ENCODE measurements around the genes LCE3C, LCE1F and S100A3.

GRCh38 chr1:151898487-151899194 lies 10.7 kb downstream of the THEM4 start:
- RRBS: no CpG with 5 or more reads among the region's 3 CpGs

DNA sequence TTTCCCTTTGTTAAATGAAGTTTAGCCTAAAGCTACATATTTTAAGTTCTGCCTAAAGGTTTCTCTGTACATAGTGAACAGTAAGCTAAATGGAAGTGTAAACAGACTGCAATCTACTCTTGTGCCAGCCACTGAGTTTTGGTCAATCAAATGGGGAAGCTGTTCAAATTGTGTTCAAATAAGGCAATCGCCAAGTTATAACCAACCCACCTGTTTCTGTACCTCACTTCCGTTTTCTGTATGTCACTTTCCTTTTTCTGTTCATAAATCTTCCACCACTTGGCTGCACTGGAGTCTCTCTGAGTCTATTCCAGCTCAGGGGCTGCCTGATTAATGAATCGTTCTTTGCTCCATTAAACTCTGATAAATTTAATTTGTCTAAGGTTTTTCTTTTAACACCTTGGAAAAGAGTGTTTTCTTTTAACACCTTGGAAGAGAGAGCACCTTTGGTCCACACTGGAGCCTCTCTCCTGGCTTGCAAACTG lies 10.9 kb upstream of the THEM4 start:
- RRBS: no CpG with 5 or more reads among the region's 3 CpGs

DNA sequence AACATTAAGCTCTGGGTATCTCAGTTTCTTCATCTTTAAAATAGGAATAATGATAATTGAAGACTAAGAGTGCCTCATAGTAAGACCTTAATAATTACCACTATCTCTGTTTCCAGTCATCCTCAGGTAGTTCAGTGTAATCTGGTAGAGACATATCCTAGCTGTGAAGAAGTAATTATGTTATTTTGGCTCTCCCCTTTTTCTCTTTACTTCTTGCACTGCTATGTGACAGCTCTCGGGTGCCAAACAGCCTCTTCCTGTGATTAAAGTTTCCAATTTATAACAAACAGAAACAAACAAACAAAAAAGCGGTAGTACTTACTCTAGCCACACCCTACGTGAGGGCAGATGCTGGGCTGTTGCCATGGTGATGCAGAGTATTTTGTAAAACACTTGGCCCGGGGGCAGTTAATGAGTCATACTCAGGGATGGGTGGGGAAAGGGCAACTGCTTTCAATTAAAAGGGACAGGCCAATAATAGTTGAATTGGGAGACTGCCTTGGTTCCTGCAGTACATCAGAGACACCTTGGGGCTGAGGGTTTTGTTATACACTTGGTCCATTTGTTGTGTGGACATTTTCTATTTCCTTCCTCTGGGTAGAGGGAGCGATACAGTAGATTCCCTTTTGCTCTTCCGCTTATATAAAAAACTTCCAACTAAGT lies 36.4 kb upstream of the THEM4 start:
- RRBS: no CpG with 5 or more reads among the region's 6 CpGs

DNA sequence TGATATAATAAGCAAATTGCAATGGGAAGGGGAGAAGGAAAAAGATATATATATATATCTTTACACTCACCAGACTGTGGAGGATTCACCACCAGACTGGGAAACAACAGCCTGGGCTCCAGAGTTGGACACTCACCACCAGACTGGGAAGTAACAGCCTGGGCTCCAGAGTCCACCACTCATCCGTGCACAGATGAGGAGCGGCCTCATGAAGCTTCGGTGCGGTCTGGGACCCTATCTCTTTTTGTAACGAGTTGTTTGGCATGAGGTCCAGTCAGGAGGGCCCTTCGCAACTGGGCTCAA lies 40.3 kb downstream of the S100A10 start:
- RRBS: no CpG with 5 or more reads among the region's 6 CpGs

- RRBS: no CpG with 5 or more reads among the region's 7 CpGs
Observed at GRCh38 chr1:151980066-151981070, 13.3 kb downstream of the S100A10 start.

- RRBS: no CpG with 5 or more reads among the region's 6 CpGs
Observed at GRCh38 chr1:151990830-151991423, 2.7 kb downstream of the S100A10 start.

DNA sequence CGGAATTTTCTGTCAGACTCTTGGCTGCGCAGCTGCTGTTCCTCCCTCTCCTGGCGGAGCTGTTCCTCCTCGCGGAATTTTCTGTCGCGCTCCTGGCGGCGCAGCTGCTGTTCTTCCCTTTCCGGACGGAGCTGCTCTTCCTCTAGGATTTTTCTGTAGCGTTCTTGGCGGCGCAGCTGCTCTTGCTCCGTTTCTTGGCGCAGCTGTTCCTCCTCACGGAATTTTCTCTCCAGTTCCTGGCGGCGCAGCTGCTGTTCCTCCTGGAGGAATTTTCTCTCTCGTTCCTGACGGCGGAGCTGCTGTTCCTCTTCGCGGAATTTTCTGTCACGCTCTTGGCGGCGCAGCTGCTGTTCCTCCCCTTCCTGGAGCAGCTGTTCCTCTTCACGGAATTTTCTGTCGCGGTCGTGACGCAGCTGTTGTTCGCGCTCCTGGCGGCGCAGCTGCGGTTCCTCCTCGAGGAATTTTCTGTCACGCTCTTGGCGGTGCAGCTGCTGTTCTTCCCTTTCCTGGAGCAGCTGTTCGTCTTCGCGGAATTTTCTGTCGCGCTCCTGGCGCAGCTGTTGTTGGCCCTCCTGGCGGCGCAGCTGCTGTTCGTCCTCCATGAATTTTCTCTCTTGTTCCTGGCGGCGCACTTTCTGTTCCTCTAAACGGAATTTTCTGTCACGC lies 7.3 kb downstream of the TCHH start:
- RRBS: no CpG with 5 or more reads among the region's 53 CpGs

DNA sequence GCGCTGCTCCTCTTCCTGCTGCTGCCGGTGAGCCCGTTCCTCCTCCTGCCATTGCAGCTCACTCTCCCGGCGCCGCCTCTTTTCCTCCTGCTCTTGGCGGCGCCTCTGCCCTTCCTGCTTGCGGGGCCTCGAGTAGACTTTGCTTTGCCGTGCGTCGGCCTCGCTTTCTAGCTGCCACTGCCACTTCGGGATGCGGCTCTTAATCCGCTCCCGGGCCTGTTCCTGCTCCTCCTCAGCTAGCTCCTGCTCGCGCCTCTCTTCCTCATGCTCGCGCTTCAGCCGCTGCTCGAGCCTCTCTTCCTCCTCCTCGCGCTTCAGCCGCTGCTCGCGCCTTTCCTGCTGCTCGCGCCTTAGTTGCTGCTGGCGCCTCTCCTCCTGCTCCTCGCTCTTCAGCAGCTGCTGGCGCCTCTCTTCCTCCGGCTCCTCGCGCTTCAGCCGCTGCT lies 4.3 kb downstream of the TCHH start:
- RRBS: 5% methylated on average over 2 of the region's 38 CpGs

DNA sequence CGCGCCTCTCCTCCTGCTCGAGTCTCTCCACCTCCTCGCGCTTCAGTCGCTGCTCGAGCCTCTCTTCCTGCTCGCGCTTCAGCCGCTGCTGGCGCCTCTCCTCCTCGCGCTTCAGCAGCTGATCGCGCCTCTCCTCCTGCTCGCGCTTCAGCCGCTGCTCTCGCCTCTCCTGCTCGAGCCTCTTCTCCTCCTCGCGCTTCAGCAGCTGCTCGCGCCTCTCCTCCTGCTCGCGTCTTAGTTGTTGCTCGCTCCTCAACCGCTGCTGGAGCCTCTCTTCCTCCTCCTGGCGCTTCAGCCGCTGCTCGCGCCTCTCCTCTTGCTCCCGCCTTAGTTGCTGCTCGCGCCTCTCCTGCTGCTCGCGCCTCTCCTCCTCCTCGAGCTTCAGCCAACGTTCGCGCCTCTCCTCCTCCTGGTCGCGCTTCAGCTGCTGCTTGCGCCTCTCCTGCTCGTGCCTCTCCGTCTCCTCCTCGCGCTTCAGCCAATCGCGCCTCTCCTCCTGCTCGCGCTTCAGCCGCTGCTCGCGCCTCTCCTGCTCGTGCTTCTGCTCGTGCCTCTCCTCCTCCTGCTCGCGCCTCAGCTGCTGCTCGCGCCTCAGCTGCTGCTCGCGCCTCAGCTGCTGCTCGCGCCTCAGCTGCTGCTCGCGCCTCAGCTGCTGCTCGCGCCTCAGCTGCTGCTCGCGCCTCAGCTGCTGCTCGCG lies 3.7 kb downstream of the TCHH start:
- RRBS: no CpG with 5 or more reads among the region's 73 CpGs

DNA sequence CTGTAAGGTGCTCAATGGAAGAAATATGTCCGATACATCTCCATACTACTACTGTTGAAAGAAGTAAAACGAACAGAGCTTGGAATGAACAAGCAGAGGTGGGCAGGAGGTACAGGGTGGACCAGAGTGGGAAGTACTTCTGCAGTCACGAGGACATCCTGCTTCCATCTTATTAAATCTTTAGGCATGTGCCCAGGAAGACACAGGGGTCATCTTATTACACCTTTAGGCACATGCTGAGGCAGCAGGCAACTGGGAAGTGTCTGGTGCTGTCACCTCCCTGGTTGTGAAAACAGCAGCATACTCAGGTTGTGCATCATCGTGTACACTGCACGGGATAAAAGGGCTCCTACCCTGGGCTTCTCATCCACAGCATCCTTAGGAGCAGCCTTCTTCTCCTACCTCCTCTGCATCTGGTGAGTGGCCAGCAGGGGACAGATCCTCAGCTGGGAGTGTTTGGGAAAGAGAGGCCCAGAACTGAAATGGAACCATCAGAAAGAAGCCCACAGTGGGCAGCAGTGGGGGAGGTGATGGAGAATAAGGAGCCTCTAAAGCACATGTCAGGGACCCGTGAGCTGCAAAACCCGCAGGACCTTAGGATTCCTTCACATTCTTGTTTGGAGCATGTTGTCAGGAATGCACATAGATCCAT lies at the start of gene LCE3C:
TSS of gene LCE3C (plus strand) at position 366 of the 652 bp plus-strand sequence.
- RRBS: no CpG with 5 or more reads among the region's 7 CpGs

DNA sequence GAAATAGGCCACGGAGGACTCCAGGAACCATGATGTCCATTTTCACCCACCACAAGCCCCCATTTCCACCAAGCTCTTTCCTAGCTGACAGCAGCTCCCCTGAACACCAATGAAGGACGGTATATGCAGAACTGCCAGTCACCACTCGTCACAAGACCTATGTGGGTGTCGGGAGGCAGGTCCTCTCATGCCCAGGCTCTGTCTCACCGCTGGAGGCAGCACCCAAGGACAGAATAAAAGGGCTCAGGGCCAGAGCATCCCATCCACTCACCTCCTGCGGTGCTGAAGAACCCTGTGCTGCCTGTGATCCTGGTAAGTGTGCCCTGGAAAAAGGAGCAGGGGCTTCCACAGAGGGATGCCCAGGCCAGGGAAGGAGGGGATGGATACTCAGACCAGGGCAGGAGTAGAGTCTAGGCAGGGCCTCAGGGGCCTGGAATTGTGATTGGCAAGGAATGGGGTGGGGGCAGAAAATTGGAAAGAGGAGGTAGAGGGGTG lies at the start of gene LCE1F:
TSS of gene LCE1F (plus strand) at position 262 of the 495 bp plus-strand sequence.
- RRBS: no CpG with 5 or more reads among the region's 6 CpGs

- RRBS: no CpG with 5 or more reads among the region's 5 CpGs
Observed at GRCh38 chr1:153032417-153033141, 1.6 kb downstream of the SPRR1B start.

DNA sequence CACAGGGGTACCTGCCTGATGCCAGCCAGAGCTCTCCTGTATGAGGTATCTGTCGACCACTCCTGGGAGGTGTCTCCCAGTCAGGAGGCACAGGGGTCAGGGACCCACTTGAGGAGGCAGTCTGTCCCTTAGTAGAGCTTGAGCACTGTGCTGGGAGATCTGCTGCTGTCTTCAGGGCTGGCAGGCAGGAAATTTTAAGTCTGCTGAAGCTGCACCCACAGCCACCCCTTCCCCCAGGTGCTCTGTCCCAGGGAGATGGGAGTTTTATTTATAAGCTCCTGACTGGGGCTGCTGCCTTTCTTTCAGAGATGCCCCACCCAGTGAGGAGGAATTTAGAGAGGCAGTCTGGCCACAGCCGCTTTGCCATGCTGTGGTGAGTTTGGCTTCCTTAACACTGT lies 15.1 kb upstream of the LELP1 start:
- RRBS: no CpG with 5 or more reads among the region's 2 CpGs

- RRBS: no CpG with 5 or more reads among the region's 4 CpGs
Observed at GRCh38 chr1:153390055-153390350, 870 bp downstream of the S100A8 start.

GRCh38 chr1:153490152-153491234 lies 30.0 kb upstream of the S100A7 start:
- RRBS: no CpG with 5 or more reads among the region's 17 CpGs

DNA sequence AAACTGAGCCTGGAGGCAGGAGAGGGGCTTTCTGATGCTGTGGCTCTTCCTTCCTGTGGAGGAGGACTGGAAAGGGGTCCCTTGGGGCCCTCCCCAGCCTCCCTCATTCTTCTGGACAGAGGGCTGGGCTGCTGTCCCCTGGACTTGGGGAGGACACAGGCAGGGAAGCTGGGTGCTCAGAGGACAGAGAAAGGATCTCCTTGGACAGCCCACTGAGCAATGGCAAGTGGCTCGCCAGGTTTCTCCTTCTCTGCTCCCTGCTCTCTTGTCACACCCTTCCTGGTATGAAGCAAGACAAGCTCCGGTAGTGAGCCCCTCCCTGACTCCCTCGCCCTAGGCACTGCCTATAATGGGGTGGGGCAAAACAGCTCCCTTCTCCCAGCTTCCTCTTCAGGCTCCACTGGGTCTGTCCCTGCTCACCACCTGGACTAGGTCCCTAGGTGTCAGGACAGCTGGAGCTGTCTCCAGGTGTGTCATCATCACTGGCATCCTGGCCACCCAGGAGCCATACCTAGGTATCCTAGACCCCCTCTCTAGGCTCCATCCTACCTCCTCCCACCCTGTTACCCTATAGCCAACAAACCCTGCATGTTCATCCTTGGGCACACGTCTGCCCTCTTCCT lies 19.9 kb downstream of the S100A6 start:
- RRBS: no CpG with 5 or more reads among the region's 4 CpGs

GRCh38 chr1:153548926-153549656 lies at the start of gene S100A3:
Gene S100A3 (minus strand): TSS chr1:153549258.
- RRBS: no CpG with 5 or more reads among the region's 11 CpGs

DNA sequence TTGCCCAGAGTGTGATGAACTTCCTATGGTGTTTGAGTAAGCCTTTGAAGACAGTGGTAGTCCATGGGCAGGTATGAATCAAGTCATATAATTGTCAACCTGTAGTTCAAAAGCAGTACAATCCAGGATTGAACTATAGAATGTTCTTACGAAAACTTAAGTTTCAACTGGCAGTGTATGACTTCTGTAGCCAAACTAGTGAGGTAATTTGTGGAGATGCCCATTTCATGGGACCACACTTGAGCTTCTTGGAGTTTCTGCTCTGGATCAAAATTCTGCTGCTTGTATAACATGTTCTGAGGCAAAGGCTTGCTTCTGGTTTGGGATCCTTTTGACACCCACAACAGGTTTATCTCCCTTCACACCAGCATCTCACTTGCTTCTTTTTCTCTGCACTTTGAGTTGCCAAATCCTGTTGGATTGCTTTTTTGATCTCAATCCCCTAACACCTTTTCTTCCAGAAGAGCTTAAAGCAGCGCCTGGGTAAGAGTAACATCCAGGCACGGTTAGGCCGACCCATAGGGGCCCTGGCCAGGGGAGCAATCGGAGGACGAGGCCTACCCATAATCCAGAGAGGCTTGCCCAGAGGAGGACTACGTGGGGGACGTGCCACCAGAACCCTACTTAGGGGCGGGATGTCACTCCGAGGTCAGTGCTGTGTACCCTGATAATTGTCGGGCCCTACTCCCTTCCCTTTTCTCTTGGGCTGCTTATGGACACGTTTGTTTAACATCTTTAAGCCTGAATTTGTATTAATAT lies 8.1 kb downstream of the CHTOP start:
- RRBS: no CpG with 5 or more reads among the region's 12 CpGs

- RRBS: no CpG with 5 or more reads among the region's 10 CpGs
Observed at GRCh38 chr1:153698468-153698864, 20.0 kb downstream of the NPR1 start.